Metanephros (tissue), 2 donors: ENCODE results near the genes RASIP1, CGB3, CGB2 and SLC6A16.

DNA sequence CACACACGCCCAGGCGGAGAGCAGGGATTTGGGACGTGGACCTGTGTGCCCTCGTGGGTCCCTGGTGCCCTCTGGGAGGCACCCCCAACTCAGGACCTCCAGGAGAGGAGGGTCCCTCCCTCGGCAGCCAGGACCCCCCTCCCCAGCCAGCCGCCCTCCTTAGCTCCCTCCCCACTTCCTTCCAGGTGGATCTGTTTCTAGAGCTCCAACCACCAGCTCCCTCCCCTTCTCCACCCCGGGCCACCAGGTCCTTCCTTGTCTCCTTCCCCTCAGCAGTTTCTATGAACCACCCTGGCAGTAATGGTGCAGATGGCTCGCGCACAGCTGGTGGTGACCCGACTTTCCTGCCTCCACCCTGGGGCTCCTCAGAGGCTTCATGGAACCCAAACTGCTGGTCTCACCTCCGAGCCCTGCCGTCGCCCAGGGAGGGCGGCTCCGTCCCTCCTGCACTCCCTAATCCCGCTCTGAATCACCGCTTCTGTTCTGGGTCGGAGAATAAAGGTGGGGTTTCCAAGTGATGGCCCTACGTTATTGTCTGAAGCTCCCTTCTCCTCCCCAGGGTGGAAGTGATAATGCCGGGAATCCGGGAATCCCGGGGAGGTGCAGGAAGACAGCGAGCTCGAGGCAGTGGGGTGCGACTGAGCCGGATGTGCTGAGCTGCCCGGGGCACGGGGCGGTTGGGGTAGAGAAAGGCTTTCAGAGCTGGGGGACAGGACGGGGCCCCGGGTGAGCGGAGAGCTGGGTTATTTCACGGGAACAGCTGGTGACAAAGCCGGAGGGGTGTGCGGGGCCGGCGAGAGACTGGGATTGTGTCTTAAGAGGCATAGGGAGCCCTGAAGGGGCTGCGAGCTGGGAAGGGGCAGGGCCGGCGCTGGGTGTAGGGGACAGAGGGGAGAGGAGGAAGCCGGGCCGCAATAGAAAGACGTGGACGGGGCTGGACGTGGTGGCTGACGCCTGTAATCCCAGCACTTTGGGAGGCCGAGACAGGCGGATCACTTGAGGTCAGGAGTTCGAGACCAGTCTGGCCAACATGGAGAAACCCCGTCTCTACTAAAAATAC lies 691 bp downstream of the FUT2 start:
- RAMPAGE, long total RNA = no peak

DNA sequence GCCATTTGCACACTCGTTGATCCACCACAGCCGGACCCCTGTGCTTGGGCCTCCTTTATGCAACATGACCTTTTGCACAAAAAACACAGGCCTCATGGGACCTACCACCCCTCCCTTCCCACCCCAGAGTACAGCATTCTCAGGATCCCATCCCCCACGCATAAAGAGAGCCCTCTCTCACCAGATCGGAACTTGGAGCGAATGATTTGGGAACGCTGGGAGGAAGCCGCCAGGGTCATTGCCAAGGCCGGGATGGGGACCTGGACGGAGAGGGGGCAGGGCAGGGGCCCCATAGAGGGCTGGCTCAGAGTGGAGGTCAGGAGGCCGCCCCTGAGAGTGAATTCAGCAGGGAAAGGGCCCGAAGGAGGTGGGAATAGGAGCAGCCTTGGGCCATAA lies 734 bp downstream of the MAMSTR start:
- RAMPAGE, long total RNA = no peak

GRCh38 chr19:48720178-48721395 lies 1.1 kb upstream of the MAMSTR start:
- RAMPAGE, long total RNA = no peak

DNA sequence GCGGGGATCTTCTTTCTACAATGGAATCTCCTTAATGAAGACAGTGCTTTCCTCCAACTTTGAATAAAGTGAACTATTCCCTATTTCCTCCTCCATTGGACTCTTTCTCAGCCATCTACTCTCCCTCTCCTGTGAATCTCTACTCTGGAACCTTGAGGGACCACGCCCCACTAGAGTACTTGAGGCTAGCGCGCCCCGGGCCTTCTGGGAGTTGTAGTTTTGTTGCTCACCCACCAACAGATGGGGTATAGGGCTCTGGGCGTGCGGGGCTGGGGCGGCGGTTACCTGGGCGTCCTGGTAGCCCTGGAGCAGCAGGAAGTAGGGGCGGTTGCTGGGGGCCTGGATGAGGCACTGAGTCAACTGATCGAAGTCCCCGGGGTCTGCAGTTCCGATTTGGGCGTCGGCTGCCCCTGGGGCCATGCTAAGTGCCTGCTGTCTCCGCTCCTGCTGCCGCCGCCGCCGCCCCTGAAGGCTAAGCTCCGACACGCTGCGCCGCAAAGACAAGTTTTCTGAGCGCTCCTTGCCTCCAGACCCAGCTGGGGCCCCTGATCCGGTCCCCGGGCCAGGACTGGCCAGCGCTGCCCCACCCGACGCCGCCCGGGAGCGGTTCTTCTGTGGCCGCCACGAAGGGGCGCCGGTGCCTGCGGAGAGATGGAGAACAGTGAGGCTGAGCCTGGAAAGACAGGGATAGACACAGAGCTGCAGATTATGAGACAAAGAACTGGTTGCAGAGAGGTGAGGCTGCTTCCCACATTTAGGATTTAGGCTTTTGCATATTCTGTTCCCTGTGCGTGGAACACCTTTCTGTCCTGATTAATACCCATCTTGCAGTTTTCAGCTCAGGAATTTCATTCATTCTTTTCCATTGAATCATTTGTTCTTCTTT lies 5.3 kb downstream of the RASIP1 start:
- RAMPAGE, long total RNA = no peak

DNA sequence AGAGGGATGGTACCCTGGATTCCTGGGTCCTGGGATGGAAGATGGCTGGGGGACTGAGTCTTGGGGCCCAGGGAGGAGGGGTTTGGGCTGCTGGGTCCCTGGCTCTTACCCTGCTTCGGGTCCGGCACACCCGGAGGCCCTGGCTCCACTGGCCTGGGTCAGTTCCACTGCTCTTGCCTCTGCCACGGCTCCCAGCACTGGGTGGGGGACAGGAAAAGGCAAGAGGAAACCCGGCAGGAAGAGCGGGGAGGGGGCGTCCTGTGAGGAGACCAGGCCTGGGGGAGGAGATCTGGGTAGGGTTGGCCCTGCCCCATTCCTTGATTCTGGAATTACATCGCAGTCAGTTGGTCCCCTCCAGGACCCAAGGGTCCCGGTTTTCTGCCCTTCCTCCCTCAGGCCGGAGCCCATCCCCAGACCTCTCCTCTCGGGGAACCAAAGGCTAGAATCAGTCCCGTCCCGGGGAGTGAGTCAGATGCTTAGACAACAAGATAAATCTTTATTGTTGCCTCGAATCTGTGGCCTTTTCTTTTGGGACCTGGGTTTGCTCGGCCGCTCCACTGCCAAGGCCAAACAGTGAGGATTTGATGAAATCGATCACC lies at the start of gene RASIP1:
TSS of gene RASIP1 (minus strand) at position 199 of the 599 bp plus-strand sequence.
- RAMPAGE, long total RNA = no peak

DNA sequence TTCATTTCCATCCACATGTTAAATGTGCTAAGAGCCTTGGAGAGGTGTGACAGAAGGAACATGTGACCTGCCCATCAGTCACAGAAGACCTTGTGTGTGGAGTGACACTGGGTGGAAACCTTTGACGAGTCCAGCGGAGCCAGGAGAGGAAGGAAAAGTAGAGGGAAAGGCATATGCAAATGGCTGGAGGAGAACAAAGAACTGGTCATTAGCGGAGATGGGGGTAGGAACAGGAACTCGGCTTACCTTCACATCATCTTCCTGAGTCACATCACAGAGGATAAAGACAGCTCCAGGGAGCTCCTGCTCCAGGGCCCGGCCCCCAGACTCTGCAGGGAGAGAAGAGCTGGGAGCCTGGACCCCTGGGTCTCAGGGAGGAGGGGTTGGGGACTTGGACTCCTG lies 2.3 kb downstream of the HSD17B14 start:
- RAMPAGE, long total RNA = no peak

DNA sequence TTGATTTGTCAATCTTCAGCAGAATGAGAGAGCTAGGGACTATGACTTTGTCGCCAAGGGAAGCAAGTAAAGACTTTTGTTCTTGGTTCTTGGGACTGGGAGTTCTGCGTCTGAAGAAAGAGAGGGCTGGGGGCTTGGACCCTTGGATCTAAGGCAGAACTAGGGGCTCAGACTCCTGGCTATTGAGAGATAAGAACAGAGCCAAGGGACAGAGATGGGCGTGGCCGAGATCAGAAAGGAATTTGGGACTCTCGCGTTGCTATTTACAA lies 570 bp downstream of the PPP1R15A start:
- RAMPAGE, long total RNA = no peak

GRCh38 chr19:48918651-48919493 lies 14.6 kb upstream of the DHDH start:
- RAMPAGE, long total RNA = no peak

DNA sequence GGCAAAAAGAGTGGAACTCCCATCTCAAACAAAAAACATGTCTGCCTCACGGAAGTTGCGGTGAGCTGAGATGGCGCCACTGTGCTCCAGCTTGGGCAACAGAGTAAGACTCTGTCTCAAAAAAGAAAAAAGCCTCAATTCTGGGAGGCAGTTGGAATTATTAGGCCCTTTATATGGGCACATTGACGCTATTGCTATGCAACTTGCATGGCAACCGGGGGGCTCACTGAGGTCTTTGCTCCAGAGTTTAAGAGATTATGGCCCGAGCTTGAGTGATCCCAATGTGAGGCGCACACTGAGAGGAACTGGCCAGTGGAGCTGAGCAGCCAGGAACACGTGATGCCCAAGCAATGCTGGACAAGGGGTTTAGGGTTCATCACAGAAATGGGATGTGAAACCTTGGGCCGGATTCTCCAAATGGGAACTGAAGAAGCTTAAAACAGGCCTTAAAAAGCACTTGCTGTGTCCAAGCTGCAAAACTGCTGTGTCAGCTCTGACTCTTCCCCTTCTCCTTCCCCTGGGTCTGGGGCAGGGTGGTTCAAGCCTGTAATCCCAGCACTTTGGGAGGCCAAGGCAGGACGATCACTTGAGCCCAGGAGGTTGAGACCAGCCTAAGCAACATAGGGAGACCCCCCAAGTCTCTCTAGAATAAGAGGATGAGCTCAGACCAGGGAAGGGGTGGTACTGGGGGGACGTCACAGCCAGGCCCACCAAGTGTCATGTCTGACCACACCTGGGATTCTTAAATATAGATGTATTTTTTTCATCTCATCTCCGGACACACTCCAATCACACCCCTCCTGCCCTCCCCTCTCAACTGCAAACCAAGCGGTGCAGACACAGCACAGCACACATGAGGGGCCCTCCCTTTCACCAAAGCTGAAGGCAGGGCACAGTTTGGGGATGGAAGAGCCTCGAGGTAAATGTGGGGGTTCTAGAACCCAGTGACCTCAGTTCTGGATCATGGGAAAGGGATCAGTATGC lies 2.6 kb downstream of the FTL start:
- RAMPAGE, long total RNA = no peak

GRCh38 chr19:48982091-48982983 lies 10.8 kb downstream of the GYS1 start:
- RAMPAGE, long total RNA = no peak

GRCh38 chr19:49020885-49021270 lies 529 bp upstream of the ENSG00000268655 start:
- RAMPAGE, long total RNA = no peak

DNA sequence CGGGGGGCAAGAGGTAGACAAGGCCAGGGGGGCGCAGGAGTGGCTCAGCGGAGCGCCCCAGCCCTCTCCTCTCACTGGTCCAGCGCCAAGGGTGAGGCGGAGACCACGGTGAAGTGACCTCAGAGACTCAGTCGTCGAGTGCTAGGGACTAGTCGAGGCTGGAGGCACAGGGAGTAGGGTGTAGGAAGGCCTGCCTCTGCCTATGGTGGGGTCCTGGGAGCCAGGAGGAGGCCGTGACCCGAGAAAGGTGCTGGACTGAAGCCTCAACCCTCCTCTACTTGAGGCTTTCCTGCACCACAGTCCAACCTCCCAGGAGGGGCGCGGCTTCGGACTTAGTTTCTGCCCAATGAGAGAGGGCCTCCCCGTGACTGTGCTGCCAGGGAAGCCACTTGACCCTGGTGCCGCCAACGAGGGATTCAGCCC lies at the start of gene CGB3:
TSS of gene CGB3 (minus strand) at position 252 of the 423 bp plus-strand sequence.
- RAMPAGE, long total RNA = no peak

- RAMPAGE, long total RNA = no peak
Observed at GRCh38 chr19:49031690-49032198, at the start of gene CGB2. Gene CGB2 (plus strand): TSS chr19:49031890.

DNA sequence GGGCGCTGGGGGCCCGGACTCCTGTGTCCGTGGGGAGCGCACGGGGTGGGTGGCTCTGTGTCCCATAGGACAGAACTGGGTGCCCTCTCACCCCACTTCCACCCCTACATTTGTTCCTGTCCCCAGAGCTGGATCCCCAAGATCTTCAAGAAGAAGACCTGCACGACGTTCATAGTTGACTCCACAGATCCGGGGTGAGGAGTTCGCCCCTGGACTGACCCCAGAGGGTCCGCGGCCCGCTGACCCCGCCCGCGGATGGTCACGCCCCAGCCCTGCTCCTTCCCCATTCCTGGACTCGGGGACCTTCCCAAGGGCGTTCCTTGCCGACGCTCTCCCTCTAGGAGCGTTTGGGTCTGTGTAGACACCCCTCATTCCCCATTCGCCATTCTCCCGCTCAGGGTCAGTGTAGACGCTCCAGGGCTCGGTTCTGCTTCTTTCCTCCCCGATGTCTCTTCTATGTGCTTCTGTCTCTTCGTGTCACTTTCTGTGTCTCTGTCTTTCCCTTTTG lies 528 bp downstream of the TRPM4 start:
- RAMPAGE, long total RNA = no peak

DNA sequence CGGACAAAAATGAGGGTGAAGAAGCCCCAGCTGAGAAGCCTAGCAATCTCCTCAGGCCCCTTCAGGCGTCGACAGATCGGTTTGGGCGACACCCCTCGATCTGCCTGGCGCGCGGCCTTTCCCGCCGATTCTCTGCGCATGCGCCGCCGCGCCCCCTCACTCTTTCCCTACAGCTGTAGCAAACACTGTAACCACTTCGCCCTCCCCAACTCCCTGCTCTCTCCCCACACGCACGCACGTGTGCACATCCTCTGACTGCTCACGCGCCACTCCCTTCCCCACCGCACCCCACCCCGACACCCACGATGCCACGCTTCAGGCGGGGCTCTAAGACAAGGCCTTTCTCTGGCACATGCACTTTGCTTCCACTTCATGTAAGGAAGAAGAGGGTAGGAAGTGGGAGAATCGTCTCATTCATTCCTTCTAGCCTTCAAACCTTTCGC lies at the start of gene SLC6A16:
TSS of gene SLC6A16 (minus strand) at position 102 of the 443 bp plus-strand sequence.
- RAMPAGE, long total RNA = no peak

GRCh38 chr19:49428269-49428619 lies 3.1 kb downstream of the GFY start:
- RAMPAGE, long total RNA = no peak

GRCh38 chr19:49437025-49437795 lies 4.1 kb downstream of the SLC17A7 start:
- RAMPAGE, long total RNA = no peak

DNA sequence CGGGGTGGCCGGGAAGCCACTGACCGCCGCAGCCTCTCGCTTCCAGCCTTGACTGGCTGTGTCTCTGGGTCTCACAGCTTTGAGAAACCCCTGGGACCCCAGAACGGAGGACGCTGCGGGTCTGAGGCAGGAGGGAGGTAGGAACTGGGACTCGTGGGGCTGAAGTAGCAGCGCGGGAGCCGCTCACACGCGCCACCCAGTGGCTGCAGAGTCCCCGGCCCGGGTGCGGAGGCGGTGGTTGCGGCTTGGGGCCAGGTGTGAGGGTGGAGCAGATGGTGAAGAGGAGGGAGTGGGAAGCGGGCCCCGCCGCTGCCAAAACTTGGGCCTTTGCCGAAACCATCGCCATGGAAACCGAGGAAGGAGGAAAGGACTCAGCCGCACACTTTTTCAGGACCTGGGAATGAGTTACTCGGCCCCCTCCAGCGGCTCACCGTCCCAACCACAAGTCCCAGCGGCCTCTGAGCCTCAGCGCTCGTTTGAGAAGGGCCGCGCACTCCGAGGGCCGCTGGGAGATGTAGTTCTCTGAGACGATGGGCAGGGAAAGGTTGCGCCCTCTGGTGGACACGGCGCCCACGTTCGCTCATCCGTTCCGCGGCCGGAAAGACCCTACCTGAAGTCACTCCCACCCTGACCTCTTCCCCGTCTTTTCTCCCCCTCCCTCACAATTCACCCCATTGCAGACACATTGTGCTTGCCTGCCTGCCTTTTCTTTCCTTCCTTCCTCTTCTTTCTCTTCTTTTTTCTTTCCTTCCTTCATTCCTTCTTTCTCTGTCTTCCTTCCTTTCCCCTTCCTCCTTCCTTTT lies 2.2 kb upstream of the SLC17A7 start:
- RAMPAGE, long total RNA = no peak

DNA sequence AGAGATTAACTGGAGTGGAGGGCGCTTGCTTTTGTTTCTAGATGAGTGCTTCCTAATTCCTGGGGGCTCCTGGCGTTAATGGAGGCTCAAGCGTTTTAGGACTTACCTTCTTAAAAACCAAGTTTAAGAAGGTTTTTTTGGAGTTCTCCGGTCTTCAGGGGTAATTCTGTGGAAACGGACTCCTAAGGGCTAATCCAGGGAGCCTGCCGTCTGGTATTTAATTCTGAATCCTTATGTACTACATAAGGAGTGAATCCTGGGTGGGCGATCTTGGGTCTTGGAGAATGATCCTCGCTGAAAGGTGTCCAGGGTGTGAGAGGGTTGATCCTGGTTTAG lies 329 bp downstream of the RPS11 start:
- RAMPAGE, long total RNA = no peak

DNA sequence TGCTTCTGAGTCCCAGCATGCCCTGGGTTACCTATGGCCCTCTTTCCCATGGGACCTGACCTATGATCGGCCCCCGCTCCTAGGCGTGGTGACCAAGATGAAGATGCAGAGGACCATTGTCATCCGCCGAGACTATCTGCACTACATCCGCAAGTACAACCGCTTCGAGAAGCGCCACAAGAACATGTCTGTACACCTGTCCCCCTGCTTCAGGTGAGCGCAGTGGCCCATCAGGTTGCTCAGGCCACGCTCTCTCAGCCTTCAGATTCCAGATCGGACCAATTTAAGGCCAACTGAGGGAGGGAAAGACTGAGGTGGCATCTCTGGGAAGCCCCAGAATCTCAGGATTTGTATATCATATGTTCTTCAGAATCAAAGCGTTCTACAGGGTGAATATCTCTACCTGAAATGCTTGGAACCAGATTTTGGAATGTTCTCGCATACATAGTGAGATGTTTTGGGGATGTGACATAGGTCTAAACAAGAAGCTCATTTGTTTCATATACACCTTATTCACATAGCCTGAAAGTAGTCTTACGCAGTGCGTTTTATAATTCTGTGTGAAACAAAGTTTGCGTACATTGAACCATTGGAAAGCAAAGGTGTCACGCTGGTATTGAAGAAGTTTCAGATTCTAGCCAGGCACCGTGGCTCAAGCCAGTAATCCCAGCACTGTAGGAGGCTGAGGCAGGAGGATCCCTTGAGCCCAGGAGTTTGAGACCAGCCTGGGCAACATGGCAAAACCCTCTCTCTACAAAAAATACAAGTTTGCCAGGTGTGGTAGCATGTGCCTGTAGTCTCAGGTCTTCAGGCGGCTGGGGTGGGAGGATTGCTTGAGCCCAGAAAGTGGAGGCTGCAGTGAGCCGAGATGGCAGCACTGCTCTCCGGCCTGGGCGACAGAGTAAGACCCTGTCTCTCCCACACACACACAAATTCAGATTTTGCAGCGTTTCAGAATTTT lies 1.9 kb downstream of the RPS11 start:
- RAMPAGE, long total RNA = no peak